SK-MEL-5 (cell line): ENCODE measurements around a stretch of chr5.

GRCh38 chr5:38958652-38959089 is 112.9 kb downstream of the OSMR start:
RAMPAGE:
- cytosol, long total RNA = no peak
- long total RNA = no peak
- nucleus, long total RNA = no peak

RAMPAGE:
- cytosol, long total RNA = no peak
- long total RNA = no peak
- nucleus, long total RNA = no peak
Measured at GRCh38 chr5:39255606-39256012, 36.2 kb upstream of the FYB1 start.

GRCh38 chr5:39402158-39402435 is 22.7 kb downstream of the DAB2 start:
RAMPAGE:
- cytosol, long total RNA = no peak
- long total RNA = no peak
- nucleus, long total RNA = no peak

RAMPAGE:
- cytosol, long total RNA = no peak
- long total RNA = no peak
- nucleus, long total RNA = no peak
Measured at GRCh38 chr5:39420773-39421384, 3.9 kb downstream of the DAB2 start.

RAMPAGE:
- cytosol, long total RNA = no peak
- long total RNA = no peak
- nucleus, long total RNA = no peak
Measured at GRCh38 chr5:40652462-40652912, 27.2 kb upstream of the PTGER4 start.

GRCh38 chr5:40680247-40680664 is 541 bp downstream of the PTGER4 start:
RAMPAGE:
- cytosol, long total RNA = no peak
- long total RNA = no peak
- nucleus, long total RNA = no peak

RAMPAGE:
- cytosol, long total RNA = no peak
- long total RNA = no peak
- nucleus, long total RNA = no peak
Measured at GRCh38 chr5:40682305-40682707, 2.6 kb downstream of the PTGER4 start.

DNA sequence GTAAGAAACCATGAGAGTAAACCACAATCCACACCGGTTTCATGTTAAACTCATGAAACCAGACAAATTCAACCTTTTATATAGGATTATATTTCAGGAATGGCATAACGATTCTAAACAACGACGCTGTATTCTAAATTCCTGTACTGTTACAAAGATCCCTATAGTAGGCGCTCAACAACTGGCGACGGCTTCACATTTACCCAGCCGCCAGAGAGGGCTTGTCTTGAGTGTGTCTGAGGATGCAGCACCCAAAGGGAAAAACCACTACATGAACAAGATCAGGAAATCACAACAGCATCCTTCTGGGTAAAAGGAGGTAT is 806 bp downstream of the TTC33 start:
RAMPAGE:
- cytosol, long total RNA = no peak
- long total RNA = no peak
- nucleus, long total RNA = no peak

DNA sequence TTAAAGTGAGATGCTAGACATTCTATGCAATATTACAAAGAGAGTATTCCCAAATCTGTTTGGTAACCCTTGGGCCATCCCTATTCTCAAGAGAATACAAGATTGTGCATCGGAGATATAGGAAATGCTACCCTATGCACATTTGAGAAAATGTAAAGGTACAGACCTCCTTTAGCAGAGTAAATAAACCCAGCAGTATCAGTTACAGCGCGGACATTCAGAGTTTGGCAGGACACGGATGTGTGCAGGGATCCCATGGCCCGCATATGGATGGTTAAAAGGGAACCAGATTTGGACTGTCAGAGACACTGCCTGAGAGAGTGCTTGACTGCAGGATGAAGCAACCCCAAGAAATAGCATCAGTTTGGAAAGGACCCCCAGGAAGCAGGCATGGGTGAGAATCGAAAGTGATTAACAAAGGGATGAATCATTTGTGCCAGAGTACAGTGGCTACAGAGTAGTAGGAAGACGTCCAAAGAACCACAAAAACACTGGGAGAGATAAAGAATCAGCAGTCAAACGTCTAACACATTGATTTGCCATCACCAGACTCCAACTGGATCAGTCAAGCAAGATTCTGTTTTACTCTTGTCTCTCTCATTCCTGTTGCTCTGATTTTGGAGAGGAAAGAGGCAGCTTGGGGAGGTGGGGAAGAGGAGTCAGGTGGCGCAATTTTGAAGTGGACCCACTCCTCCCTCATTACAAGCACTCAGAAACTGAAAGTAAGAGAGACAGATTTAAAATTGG is 5.5 kb downstream of the C7 start:
RAMPAGE:
- cytosol, long total RNA = no peak
- long total RNA = no peak
- nucleus, long total RNA = no peak

DNA sequence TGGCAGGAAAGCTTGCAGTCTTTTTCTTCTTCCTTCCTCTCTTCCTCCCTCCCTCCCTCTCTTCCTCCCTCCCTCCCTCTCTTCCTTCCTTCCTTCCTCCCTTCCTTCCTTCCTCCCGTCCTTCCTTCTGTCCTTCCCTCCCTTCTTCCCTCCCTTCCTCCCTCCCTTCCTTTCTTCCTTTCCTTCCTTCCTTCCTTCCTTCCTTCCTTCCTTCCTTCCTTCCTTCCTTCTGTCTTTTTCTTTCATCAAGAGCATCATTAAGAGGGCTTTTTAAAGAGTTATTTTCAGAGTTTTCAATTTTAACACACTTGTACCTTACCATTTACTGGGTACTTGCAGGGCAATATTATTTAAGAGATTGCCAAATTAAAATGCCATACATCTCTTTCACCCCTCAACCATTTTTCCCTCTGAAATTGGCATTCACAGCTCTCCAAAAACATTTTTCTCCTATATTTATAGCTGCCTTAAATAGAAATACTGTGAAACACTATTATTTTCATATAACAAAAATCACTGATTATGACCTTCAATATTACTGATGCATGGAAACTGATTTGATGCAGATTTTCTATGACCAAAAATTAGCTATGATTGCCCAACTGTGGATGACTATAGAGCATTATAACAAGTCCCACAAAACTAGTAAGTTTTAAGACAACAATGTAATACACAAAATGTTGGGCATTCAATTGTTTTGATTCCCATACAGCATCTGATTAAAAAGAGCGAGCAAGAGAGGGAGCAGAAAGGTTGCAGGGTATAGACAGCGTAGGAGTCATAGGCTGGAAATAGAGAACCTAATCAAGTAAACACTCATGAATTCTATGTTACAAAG is 99.4 kb upstream of the C6 start:
RAMPAGE:
- cytosol, long total RNA = no peak
- long total RNA = no peak
- nucleus, long total RNA = no peak

GRCh38 chr5:41334736-41335085 is 121.4 kb upstream of the C6 start:
RAMPAGE:
- cytosol, long total RNA = no peak
- long total RNA = no peak
- nucleus, long total RNA = no peak

GRCh38 chr5:41418518-41419163 is 91.8 kb downstream of the PLCXD3 start:
RAMPAGE:
- cytosol, long total RNA = no peak
- long total RNA = no peak
- nucleus, long total RNA = no peak

RAMPAGE:
- cytosol, long total RNA = no peak
- long total RNA = no peak
- nucleus, long total RNA = no peak
Measured at GRCh38 chr5:42547999-42548611, 124.9 kb downstream of the GHR start.

RAMPAGE:
- cytosol, long total RNA = no peak
- long total RNA = no peak
- nucleus, long total RNA = no peak
Measured at GRCh38 chr5:42581776-42582614, 158.8 kb downstream of the GHR start.

DNA sequence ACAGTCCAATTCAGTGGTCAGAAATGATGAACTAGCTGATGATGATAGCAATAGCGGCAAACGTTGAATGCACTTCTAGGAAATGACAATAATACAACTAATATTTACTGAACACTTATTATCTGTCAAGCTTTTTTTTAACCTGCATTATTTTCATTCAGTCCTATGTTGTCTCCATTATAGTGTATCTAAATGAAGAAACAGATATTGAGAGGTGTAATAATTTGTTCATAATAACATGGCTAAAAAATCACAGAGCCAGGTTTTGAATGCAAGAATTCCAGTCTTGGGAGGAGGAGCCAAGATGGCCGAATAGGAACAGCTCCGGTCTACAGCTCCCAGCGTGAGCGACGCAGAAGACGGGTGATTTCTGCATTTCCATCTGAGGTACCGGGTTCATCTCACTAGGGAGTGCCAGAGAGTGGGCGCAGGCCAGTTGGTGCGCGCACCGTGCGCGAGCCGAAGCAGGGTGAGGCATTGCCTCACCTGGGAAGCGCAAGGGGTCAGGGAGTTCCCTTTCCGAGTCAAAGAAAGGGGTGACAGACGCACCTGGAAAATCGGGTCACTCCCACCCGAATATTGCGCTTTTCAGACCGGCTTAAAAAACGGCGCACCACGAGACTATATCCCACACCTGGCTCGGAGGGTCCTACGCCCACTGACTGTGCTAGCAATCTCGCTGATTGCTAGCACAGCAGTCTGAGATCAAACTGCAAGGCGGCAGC is 22.0 kb upstream of the CCDC152 start:
RAMPAGE:
- cytosol, long total RNA = no peak
- long total RNA = no peak
- nucleus, long total RNA = no peak

RAMPAGE:
- cytosol, long total RNA = no peak
- long total RNA = no peak
- nucleus, long total RNA = no peak
Measured at GRCh38 chr5:42807802-42808533, 3.7 kb downstream of the SELENOP start.

GRCh38 chr5:42837528-42838173 is 26.0 kb upstream of the SELENOP start:
RAMPAGE:
- cytosol, long total RNA = no peak
- long total RNA = no peak
- nucleus, long total RNA = no peak

RAMPAGE:
- cytosol, long total RNA = no peak
- long total RNA = no peak
- nucleus, long total RNA = no peak
Measured at GRCh38 chr5:42908913-42909209, 97.2 kb upstream of the SELENOP start.

RAMPAGE:
- cytosol, long total RNA = no peak
- long total RNA = no peak
- nucleus, long total RNA = no peak
Measured at GRCh38 chr5:43018800-43019222, 21.3 kb downstream of the ANXA2R start.

DNA sequence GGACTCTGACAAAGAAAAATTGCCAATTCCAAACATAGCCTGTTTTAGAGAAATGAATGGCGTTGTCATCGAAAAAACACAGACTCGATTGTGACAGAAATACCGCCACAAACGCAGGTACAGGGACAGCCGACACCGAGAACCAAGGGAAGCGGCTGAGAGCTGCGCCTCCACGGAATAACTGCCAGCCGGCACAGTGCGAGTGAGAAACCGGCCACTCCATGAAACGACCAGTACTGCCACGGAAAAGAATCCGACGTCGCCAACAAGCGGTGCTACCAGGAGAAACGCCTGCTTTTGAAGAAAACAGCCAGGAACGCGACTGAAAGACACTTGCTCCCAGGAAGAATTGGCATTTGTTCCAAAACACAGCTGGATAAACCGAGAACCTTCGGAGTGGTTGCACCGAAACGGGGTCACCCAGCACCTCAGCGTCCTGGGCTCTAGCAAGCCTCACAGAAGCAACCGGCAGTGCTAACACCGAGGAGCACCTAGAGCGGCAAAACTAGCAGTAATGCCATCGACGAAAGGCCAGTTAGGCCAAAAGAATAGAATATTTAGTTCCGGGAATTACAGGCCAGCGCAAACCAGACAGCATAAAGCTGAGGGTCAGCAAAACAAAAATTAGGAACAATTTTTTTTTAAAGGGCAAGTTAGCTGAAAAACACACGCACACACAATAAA is 2.9 kb downstream of the ANXA2R start:
RAMPAGE:
- cytosol, long total RNA = no peak
- long total RNA = no peak
- nucleus, long total RNA = no peak